Cardiac muscle cell (in vitro differentiated cells and primary cell): ENCODE data around the genes TINAGL1 and BSDC1.

GRCh38 chr1:31563987-31564461 lies 12.3 kb upstream of the TINAGL1 start:
- RAMPAGE, long total RNA: no peak
- RRBS: no CpG with 5 or more reads among the region's 4 CpGs

DNA sequence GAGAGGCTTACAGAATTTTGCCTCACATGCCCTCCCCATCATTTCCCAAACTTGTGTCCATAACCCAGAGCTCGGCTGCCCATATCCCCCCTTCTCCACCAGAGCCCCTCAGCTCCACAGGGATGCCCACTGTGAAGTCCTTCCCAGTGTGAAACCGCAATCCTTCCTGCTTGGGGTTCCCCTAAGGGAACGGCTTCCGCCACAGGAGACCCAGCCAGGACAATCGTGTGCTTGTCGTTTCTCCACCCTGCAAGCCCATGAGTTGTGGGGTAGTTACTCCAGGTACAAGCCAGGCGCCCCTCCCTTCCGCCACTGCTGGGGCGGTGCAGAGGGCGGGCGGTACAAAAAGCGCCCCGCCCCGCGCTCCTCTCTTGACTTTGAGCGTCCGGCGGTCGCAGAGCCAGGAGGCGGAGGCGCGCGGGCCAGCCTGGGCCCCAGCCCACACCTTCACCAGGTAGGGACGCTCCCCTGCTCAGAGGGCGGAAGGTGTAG lies at the start of gene TINAGL1:
TINAGL1 (plus strand) TSS at position 374 of the 492 bp plus-strand sequence.
- RAMPAGE, long total RNA: no peak
- RRBS: no CpG with 5 or more reads among the region's 25 CpGs

DNA sequence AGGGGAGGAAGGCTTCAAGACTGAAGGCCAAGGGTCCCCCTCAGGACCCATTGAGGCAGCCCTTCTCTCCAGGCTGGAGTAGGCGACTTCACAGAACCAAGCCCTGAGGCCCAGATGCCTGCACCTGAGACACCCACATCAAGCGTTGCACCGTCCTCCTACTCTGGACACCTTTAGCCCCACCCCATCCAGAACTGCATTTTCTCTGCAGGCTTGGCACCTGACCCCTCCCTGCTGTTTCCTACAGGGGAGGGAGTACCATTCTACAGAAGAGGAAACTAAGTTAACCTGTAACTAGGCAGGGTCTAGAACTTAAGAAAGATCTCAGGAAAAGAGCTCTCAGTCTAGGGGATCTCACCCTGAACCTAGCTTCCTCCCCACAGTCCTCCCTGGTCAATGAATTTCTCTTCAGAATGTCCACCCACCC lies 12.0 kb downstream of the PEF1 start:
- RAMPAGE, long total RNA: no peak
- RRBS: no CpG with 5 or more reads among the region's 3 CpGs

GRCh38 chr1:31639488-31640035 lies 5.1 kb downstream of the PEF1 start:
- RAMPAGE, long total RNA: no peak
- RRBS: no CpG with 5 or more reads among the region's 7 CpGs

DNA sequence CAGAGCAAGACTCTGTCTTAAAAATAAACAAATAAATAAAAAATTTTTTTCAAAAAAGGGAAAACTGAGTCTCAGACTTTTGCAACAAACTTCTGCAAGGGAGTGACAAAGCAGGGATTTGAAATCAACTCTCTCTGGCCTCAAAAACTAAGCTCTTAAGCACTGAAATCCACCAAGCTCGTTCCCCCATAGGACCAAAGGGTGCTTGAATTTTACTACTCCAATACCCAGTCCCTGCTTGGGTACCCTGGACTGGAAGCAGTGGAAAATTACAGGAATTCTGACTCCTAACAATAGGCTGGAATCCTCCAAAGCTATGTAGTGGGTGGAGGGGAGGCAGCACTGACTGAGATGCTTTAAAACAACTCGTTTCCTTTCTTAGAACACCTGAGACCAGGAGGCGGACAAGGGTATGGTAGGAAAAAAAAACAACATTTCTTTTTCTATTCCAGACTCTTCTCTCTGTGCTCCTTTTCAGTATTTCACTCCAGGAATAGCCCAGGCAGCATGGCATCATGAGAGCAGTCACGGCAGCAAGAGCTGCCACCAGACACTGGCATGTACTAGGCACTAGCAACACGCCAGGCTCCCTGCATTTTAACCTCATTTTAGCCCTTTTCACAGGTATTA lies 2.3 kb downstream of the PEF1 start:
- RAMPAGE, long total RNA: no peak
- RRBS: no CpG with 5 or more reads among the region's 5 CpGs

DNA sequence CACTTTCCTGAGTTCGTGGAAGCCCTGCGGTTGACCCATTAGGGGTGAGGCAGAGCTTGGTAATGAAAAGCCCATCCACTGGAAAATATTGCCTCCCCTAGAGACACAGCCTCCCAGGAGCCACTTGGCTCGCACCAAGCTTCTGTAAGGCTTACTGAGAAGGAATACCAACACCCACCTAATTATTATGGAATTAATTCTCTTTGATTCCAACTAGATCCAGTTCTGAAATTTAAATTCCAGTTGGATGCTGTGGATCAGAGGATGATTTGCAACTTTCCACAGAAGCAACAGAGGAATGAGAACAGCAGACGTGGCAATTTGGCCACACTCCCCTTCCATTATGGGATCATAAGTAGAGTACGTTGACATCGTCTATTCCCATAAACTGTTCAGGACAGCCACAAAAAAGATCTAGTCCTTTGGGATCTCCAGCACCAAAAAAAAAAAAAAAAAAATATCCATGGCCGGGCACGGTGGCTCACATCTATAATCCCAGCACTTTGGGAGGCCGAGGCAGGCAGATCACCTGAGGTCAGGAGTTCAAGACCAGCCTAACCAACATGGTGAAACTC lies 4.2 kb upstream of the PEF1 start:
- RAMPAGE, long total RNA: no peak
- RRBS: no CpG with 5 or more reads among the region's 9 CpGs

- RAMPAGE, long total RNA: no peak
- RRBS: no CpG with 5 or more reads among the region's 8 CpGs
Measured at GRCh38 chr1:31703309-31703769, 478 bp downstream of the COL16A1 start.

DNA sequence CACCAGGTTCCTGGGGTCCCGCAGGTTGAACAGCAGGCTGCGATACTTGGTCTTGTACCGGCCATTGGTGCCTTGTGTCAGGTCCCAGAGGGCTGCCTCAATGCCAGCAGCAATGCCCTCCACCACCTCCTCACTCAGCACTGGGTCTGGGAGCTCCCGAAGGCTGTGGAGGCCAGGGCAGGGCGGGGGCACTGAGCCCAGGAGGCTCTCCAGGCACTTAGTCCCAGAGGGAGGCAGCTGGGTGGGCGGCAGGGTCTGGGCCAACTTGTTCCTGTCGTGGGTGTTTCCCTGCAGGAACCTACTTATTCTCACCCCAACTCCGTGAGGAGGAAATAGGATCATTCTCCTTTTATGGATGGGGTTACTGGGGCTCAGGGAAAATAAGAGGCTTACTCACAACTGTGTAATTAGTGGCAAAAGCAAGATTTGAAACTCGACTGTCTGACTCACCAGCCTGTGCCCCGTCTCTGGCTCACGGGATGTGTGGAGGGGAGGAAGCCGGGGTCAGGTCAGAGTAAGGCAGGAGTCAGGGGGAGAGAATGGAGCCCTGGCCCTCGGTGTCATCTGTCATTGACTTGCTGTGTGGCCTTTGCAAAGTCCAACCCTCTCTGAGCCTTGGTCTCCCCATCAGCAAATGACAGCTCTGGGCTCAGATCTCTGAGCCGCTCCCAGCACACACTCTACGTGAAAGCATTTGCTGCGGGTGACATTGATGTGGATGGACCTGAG lies 17.2 kb downstream of the SPOCD1 start:
- RAMPAGE, long total RNA: no peak
- RRBS: no CpG with 5 or more reads among the region's 16 CpGs

DNA sequence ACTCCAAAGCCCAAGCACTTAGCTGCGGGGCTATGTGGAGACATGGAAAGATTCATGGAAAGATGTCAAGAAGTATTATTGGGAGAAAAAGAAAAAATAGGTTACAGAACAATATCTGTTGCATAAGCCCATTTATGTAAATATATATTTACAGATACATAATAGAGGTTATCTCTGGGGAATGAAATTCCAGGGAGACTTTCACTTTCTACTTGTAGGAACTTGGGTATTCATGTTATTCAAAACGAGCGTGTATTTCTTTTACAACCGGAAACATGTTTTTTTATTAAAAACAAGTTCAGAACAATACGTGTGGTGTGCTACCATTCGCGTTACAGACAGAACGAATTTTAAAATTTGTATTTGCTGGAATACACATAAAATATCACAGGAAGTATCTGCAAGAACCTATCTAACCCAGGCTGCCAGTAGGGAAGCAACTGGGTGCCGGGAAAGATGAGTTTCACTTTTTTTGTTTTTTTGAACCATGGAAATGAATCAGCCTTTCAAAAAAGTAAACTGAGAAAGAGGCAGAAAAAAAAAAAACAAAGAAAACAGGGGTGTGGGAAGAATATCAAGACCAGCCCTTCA lies 13.3 kb downstream of the SPOCD1 start:
- RAMPAGE, long total RNA: no peak
- RRBS: no CpG with 5 or more reads among the region's 9 CpGs

- RAMPAGE, long total RNA: no peak
- RRBS: no CpG with 5 or more reads among the region's 8 CpGs
Measured at GRCh38 chr1:31830653-31831106, 14.9 kb upstream of the SPOCD1 start.

GRCh38 chr1:32195583-32196877 lies 4.4 kb upstream of the CCDC28B start:
- RAMPAGE, long total RNA: no peak
- RRBS: no CpG with 5 or more reads among the region's 3 CpGs

DNA sequence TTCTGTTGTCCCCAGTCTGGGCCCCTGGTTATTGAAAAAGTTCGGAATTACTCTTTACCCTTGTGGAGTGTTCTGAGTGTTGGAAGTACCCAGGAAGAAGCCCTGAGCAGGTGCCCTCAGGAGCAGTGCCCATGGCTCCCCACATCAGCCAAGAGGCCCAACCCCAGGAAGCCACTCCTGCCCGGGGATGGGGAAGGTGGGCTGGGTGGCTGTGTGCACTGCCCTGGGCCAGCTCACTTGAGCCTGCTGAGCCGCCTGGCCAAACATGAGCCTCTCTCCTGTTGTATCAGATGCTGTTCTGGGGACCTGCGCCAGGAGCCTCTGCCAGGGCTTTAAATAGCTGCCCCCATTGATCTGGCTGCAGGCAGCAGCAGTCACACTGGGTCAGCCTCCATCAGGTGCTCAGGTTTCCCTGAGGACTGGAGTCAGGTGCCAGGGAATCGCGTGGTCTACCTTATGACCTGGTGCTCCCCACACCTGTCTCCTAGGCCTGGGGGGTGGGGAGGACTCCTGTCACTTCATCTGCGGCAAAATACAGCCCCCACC lies 782 bp upstream of the CCDC28B start:
- RAMPAGE, long total RNA: no peak
- RRBS: no CpG with 5 or more reads among the region's 7 CpGs

DNA sequence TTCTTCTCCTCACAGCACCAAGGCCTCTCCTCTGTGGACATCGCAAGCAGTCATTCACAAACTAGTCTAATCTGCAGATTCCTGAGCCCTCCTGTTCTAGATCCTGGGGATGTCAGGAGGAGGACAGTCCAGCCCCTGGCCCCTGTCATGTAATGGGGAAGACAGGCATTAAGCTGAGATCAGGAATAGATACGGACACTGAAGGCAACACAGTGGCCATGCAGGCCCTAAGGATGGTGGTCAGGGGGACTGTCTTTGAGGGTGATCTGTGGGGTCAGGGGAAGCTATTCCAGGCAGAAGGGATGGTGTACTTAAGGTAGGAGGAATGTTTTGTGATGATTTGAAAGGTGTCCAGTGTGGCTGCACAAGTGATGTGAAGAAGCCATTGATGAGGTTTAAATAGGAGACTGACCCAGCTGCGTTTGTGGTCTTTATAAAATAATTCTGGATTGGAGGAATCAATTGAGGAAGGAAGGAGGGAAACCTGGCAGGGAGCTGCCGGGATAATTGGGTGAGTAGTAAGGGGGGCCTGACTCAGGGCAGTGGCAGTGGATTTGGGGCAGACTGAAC lies 6.9 kb downstream of the FAM229A start:
- RAMPAGE, long total RNA: no peak
- RRBS: no CpG with 5 or more reads among the region's 4 CpGs

DNA sequence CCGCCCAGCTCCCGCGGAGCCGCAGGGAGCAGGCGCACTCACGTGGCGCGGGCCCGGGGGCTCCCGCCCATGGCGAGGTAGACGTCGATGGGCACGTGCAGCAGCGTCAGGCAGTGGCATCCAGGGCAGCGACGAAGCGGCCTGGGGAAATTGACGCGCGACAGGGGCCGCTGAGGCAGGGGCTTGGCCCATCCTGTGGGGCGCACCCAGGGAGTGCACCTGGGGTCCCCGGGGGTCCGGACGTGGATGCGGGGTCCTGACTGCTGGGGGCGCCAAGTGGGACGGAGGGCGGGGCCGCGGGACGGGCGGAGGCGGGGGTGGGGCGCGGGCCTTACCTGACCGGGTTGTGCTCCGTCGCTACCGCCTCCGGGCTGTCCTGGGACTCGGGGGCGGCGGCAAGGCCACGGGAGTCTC lies 883 bp downstream of the FAM229A start:
- RAMPAGE, long total RNA: no peak
- RRBS: 3% methylated on average over 9 of the region's 46 CpGs

DNA sequence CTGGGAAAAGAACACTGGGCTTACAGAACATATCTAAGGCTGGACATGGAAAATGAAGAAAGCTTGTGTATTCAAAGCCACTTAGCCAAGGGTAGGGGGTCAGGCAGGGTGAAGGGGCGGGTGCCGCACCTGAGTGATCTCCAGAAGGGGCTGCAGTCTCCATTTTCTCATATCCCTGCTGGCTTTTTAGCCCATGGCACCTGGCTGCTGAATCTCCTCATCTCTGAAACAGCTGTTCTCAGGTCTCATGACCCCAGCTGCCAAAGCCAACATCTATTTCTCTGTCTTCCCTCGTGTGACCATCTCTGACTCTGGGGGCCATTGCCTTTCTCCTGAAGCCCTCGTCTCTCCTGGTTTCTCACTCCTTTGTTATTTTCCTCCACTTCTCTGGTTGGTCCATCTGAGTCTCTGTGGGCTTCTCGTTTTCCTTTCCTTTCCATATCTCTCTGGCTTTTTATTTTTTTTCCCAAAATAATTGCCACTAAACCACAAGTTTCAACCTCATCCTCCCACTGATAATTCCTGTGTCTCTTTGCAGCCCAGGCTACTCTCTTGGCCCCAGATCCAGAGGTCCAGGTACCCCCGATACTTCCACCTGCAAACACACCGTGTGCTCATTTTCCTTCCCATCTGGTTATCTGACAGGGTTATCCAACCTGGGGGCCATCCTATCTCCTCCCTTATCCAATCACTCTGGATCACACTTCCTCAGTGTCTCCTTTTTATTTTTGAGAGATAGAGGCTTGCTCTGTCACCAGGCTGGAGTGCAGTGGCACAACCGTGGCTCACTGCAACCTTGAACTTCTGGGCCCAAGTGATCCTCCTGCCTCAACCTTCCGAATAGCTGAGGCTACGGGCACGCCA lies 15.1 kb downstream of the BSDC1 start:
- RAMPAGE, long total RNA: no peak
- RRBS: no CpG with 5 or more reads among the region's 11 CpGs

GRCh38 chr1:32387985-32388193 lies 6.4 kb downstream of the BSDC1 start:
- RAMPAGE, long total RNA: no peak
- RRBS: no CpG with 5 or more reads among the region's 2 CpGs

- RAMPAGE, long total RNA: start-site peak on the minus strand at chr1:32394420-32394428, 263 and 115 reads in 2 replicates
- RRBS: no CpG with 5 or more reads among the region's 50 CpGs
Measured at GRCh38 chr1:32393547-32394544, at the start of gene BSDC1. TSS of gene BSDC1 (minus strand) at chr1:32394441.

- RAMPAGE, long total RNA: no peak
- RRBS: no CpG with 5 or more reads among the region's 8 CpGs
Measured at GRCh38 chr1:32780104-32780393, 37.1 kb downstream of the YARS1 start.

GRCh38 chr1:32869852-32870265 lies 853 bp downstream of the FNDC5 start:
- RAMPAGE, long total RNA: no peak
- RRBS: 36% methylated on average over 5 of the region's 14 CpGs

- RAMPAGE, long total RNA: no peak
- RRBS: no CpG with 5 or more reads among the region's 12 CpGs
Measured at GRCh38 chr1:32897680-32898527, 3.3 kb downstream of the TMEM54 start.